ENCODE results near the gene ZMYND12.

DNA sequence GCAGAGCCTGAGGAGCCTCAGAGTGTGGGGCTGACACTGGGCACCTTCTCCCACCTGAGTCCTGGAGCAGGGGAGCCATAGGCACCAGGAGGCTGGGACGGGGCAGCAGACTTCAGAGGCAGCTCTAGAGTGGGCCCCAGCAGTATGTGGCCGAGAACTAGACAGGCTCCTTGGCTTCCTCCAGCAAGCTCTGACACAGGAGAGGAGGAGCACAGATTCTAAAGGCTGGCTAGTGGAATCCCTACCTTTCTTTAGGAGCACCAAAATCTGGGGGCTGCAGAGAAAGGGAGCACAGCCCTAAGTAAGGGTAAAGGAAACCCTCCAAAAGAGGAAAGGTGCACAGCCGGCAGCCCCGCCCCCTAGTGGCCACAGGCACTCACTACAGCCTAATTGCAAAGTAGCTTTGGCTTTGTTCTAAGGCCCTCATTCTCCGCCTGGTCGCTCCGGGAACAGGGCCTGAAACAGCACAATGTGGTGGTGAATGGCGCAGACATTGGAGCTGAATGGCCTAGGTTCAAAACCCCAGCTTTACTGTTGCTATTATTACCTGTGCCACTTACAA lies 8.7 kb upstream of the GUCA2A start:
- RRBS, result 50% methylated on average over 5 of the region's 8 CpGs

GRCh38 chr1:42296273-42297041 lies 38.6 kb downstream of the FOXJ3 start:
- RRBS, result no CpG with 5 or more reads among the region's 4 CpGs

GRCh38 chr1:42334143-42334634 lies 846 bp downstream of the FOXJ3 start:
- RRBS, result no CpG with 5 or more reads among the region's 20 CpGs

DNA sequence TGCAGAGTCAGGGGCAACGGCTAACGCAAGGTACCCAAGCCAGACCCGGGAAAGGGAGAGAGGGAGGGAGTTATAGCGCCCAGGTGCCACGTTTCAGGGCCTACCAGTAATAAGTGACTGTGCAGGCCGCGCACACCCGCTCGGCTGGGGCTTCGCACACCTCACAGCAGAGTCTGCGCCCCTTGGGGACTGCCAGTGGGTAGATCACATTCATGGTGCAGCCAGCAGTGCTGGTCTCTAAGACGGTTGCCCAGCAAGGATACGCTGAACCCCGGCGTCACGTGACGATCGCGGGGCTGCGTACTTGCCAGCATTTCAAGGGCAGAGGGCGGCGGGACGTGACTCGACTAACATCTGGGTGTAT lies at the start of gene ZMYND12:
TSS of gene ZMYND12 (minus strand) at position 239 of the 364 bp plus-strand sequence.
- RRBS, result no CpG with 5 or more reads among the region's 24 CpGs

- RRBS, result no CpG with 5 or more reads among the region's 2 CpGs
Observed at GRCh38 chr1:42484484-42484683, 21.3 kb downstream of the CCDC30 start.

DNA sequence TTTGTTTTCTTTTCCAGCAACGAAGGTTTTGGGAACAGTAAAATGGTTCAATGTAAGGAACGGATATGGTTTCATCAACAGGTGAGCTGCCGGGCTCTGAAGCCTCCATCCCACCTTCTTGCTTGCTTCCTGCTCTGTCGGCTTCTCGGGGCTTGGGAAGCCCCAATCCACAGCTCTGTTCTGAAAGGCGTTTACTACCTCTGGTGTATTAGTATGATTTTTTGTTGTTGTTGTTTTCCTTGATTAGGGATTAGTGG lies 1.1 kb downstream of the YBX1 start:
- RRBS, result 5% methylated on average over 2 of the region's 6 CpGs

DNA sequence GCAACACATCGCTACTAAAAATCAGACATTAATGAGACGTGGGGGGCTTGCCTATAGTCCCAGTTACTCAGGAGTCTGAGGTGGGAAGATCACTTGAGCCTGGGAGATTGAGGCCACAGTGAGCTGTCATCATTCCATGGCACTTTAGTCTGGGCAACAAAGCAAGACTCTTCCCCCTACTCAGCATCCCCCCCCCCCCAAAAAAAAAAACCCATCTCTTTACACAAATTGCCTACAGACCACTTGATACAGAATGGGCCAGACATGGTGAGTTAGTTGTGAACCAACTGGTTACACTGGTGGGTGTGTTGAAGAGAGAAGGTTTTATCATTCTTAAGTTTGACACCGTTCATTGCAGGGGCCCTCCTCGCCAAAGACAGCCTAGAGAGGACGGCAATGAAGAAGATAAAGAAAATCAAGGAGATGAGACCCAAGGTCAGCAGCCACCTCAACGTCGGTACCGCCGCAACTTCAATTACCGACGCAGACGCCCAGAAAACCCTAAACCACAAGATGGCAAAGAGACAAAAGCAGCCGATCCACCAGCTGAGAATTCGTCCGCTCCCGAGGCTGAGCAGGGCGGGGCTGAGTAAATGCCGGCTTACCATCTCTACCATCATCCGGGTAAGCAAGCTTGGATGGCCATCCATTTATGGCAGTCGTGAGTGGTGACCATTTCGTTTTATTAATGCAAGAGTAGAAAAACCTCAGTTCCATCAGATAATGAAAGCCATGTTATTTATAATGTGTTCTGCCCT lies 18.4 kb downstream of the YBX1 start:
- RRBS, result no CpG with 5 or more reads among the region's 21 CpGs

DNA sequence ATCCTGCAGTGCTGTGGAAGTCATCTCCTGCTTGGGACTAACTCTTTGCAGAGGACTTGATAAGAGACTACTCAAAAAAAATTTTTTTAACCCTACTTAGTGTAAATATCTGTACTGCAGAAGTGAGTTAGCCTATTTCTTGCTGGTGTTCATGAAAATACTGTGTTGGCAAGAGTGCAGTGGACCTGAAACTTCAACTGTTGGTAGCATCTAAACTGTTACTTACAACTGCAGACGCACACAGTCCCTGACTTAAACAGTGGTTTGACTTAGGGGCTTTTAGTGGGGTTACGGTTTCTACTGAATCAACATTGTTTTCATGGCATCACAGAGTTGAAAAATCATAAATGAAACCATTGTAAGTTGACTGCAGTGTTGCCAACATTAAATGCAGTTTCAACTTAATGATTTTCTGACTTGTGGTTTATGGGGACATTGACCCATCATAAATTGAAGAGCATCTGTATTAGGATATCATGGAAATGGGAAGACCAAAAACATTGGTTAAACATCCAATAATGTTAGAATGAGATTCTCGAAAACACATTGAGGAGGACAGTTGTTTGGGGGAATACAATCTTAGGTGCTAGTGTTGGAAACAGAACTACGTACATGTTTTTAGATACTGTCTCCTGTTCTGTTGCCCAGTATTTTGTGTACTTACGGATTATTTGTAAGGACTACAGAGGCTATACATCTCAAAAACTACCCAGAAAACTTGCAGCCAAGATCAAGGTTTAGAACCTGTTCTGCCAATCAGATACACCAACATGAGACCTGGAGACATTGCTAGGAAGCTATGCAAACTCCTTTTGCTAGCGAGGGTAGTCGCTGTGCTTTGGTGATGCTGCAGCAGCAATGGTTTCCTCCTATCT lies 21.4 kb downstream of the YBX1 start:
- RRBS, result no CpG with 5 or more reads among the region's 7 CpGs

- RRBS, result no CpG with 5 or more reads among the region's 5 CpGs
Observed at GRCh38 chr1:42961009-42961644, 2.5 kb upstream of the SLC2A1 start.

GRCh38 chr1:43234989-43235254 lies 34.9 kb upstream of the TMEM125 start:
- RRBS, result no CpG with 5 or more reads among the region's 4 CpGs

DNA sequence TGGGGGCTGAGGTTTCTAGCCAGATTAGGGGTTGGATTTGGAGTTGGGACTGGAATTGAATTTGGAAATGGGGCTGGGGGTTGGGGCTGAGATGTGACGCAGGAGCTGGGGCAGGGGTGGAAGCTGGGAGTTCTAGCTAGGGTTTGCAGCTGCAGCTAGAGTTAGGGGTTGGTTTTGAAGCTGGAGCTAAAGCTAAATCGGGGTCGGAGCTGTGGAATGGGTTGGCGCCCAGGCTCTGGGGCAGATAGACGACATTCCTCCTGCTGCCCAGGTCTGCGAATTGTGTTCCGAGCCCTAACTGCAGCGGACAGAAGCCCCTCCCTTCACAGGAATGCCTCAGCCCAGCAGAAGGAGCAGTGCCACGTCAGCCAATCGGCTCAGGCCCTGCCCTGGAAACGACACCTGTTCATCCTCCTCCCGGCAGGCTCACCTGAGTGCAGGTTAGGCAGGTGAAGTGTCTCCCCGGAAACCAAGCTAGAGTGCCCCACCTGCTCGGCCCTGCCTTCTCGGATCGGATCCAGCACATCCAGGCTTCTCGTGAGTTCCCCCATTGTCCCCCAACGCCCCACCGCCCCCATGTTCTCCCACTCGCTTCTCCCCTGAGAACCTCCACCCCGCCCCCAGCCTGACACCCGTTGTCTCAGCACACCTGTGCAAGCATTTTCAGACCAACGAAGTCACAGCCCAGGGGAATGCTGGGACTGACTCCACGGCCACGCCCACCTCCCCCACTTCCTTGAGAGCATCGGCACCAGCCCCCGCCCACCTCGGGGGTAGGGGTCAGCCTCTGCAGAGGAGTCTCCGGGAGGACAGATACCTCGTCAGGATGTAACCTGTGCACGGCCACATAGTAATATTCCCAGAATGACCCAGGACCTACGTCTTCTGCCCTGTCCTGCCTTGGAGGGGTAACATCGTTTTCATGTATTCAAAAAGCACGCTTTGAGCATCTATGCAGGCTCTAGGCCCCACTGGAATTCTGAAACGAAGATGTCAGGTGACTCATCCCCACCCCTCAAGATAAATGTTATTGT lies 791 bp downstream of the TMEM125 start:
- RRBS, result no CpG with 5 or more reads among the region's 35 CpGs

- RRBS, result no CpG with 5 or more reads among the region's 11 CpGs
Observed at GRCh38 chr1:43271291-43272177, 1.8 kb downstream of the TMEM125 start.

DNA sequence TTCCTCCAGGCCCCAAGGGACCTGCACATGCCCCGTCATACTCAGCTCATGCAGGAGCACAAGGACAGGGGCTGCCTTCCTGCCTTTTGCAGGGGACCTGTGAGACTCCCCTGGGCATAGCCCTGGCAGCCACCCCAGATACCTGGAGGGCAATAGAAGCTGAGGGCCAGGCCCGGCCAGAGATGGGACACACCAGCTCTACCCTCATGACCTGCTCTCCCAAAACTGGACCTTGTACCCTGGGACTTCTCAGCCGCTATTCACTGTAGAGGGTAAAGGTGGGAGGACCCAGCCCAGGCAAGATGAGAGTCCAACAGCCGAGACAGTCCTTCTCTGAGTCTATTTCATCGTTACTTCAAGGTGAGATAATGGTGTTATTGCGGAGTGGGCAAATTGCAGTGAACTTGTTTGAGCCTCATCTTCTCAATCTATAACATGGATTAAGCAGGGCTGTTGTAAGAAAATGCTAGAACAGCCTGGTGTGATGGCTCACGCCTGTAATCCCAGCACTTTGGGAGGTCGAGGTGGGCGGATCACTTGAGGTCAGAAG lies 7.8 kb downstream of the C1orf210 start:
- RRBS, result no CpG with 5 or more reads among the region's 9 CpGs

DNA sequence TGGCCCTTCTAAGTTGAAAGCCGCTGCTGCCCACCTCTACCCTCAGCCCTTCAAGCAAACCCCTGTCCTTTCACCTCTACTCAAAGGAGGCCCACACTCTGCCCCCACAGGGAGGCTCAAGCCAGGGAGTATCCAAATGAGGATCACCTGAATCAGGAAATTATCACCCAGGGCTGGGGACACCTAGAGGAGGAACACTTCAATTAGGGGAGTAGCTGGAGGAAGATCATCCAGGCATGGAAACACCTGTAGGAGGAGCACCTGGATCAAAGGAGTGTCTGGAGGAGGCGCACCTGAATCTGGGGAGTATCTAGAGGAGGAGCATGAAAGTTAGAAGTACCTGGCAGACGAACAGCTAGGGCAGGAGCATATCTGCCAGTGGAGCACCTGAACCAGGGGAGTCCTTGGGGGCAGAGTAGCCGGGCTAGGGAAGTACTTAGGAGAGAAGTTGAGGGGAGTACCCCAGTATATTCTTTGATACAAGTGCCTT lies 1.4 kb downstream of the C1orf210 start:
- RRBS, result no CpG with 5 or more reads among the region's 4 CpGs

GRCh38 chr1:43288051-43288358 lies 2.6 kb upstream of the C1orf210 start:
- RRBS, result no CpG with 5 or more reads among the region's 2 CpGs

GRCh38 chr1:43435002-43435716 lies 18.6 kb downstream of the HYI start:
- RRBS, result no CpG with 5 or more reads among the region's 10 CpGs

DNA sequence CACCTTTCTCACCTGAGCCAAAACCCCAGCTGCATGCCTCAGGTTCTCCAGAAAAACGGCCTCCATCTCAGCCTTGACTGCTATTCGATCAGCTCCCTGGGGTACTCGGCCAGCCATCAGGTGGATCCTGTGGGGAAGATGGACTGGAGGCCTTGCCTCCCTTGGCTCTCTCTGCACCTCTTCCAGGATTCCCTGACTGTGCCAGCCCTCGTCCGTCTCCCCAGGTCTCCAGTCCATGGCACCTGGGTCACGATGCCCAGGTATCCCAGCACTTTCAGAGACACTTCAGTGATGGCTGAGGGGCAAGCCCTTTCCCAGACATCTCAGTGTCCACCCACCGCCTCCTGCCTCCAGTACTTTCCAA lies 1.6 kb downstream of the HYI start:
- RRBS, result no CpG with 5 or more reads among the region's 7 CpGs

DNA sequence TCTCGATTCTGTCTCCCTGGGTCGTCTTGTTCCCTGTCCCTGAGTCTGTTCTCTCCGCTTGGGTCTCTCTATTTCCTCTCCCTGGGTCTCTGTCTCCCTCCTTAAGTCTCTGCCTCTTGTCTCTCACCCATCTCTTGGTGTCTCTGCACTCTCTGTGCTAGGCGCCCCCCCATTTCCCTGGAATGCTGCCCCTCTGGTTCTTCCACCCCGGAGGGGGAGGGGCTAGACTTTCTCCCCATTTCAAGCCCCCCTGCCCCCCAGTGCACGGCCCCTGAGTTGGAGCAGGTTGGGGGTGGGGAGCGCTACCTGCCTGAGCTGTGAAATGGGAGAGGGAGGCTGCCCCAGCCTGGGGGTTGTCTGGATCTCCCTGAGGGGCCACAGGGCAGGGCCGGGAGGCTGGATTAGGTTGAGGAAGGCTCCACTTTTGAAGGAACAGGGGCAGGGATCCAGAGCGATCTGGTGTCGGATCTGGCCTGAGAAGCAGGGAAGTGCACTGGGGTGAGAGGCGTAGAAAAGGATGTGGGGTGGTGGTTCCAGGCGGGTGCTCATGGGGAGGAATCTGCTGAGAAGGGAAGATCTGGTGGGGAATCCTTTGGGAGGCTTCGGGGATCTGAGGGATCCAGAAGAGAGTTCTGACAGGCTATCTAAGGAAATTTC lies 1.5 kb downstream of the PTPRF start:
- RRBS, result no CpG with 5 or more reads among the region's 13 CpGs

DNA sequence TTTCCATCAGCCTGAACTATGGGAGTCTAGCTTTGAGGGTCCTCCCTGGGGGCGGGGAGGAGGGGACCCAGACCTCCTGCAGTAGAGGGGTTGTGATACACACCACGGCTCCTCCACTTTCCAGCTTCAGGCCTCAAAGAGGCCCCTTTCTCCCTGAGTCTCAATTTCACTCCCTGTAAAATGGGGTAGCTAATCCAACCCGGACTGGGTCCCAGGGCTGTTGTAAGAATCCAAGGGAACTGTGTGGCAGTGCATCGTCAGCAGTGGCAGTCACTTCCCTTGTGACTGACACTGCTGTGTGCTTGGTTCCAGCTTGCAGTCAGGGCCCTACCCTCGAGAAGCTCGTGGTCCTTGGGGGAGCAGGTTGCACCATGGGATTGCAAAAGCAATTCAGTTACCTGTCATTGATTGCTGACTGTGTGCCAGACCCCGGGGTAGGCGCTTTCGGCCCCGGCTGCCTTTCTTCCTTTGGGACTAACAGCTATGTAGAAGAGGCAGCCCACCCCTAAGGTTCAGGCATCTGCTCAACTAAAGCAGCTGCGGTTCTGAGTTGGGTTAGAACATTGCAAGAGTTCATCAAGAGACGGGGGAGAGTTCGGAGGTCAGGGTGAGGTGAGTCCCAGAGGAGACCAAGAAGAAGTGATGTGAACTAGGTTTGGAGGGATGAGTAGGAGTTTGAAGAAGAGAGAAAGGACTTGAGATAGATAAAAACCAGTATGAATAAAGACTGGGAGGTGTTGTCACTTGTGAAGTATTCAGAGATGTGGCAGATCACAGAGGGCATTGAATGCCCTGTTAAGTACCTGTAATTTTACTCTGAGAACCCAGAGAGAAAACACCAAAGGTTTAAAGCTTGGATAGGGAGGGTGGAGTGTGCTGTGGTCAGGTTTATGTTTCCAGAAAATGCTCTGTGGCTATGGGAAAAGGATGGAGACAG lies 3.0 kb downstream of the PTPRF start:
- RRBS, result no CpG with 5 or more reads among the region's 13 CpGs

DNA sequence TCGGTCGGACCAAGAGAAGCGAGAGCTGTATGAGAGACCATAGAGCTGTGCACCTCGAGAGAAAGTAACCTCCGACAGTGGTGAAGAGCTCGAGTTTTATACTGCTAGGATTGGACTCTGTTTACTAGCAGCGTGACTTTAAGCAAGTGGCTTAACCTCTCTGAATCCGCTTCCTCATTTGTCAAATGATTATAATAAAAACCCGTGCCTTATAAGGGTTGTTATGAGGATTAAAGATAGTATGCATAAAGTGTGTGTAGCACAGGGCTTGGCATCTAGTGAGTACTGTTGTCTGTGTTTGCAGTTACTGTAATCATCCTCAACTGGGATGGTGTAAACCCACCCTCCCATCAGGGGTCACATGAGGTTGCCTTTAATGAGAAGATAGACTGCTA lies 4.0 kb downstream of the PTPRF start:
- RRBS, result no CpG with 5 or more reads among the region's 9 CpGs